Cardiac atrium fibroblast (primary cell): ENCODE measurements around the genes IL5 and C5orf15.

- RAMPAGE, long total RNA: no peak
These were observed 12.7 kb downstream of the IRF1 start for GRCh38 chr5:132477921-132478307.

GRCh38 chr5:132487353-132487611 is 3.3 kb downstream of the IRF1 start:
- RAMPAGE, long total RNA: no peak

GRCh38 chr5:132496698-132497605 is 6.4 kb upstream of the IRF1 start:
- RAMPAGE, long total RNA: no peak

DNA sequence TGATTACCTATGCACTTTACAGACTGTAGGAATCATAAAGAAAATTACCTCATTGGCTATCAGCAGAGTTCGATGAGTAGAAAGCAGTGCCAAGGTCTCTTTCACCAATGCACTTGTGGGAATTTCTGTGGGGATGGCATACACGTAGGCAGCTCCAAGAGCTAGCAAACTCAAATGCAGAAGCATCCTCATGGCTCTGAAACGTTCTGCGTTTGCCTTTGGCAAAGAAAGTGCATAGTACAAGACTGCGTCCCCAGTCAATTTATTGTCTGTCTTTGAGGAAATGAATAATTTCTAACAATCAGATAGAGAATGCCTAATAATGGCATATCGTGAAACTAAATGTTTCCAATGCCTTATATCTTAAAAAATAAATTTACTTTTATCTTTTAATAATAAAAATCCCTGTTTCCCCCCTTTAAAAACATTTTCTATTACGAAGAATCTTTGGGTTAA is at the start of gene IL5:
IL5 (minus strand) TSS at position 236 of the 456 bp plus-strand sequence.
- RAMPAGE, long total RNA: no peak

DNA sequence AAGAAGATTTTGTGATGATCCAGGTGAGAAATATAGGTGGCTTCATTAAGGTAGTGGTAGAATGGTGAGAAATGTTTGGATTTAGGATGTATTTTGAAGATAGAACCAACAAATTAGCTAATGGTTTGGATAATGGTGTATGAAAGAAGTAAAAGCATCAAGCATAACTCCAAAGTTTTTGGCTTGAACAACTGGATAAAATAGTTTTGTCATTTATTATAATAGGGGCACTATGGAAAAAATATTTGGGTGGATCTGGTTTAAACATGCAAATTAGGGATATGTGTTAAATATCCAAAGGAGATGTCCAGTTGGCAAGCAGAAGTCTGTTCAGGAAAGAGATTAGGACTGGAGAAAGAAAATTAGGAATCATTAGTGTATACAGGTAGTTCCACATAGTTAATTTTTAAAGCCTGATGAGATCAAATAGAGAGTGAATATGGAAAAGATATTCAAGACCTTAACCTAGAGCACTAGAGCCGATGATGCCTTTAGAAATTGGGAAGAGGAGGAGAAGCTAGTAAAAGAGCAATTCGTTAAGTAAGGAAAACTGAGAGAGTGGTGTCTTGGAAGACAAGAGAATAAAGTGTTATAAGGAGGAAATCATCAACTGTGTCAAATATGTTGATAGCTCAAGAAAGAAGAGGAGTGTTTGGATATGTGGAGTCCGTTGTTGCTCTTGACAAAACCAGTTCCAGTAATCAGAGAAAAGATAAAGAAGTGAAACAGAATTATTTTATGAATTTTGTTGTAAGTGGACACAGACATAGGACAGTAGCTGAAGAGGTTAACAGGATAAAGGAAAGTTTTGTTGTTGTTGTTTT is 5.8 kb downstream of the RAD50 start:
- RAMPAGE, long total RNA: no peak

DNA sequence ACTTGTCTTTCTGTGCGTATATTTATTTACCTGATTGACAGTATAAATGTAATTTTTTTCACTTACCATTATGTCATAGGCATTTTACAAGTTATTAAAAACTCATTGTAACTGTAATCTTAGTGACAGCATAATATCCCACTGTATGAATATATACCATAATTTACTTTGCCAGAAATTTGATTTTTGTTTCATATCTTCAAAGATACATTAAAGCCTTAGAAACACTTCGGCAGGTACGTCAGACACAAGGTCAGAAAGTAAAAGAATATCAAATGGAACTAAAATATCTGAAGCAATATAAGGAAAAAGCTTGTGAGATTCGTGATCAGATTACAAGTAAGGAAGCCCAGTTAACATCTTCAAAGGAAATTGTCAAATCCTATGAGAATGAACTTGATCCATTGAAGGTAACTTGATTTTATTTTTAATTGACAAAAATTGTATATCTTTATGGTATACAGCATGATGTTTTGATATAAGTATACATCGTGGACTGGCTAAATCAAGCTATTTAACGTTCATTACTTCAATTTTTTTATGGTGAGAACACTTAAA is 23.0 kb downstream of the RAD50 start:
- RAMPAGE, long total RNA: no peak

GRCh38 chr5:132594574-132595237 is 37.9 kb downstream of the RAD50 start:
- RAMPAGE, long total RNA: no peak

DNA sequence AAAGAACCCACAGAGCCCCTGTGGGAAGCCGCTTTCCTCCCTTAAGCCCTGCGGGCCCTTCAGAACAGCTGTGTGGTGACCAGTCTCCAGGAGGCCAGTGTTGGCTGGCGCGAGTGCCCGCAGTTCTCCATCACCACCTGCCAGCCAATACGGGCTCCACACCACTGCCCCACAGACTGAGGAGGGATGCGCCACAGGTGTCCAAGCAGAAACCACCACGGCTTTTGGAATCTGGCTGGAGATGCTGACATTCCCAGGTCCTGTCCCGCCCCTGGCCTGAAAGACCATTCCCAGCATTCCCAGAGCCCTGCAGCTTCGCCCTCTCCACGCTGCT is 12.8 kb downstream of the CCNI2 start:
- RAMPAGE, long total RNA: no peak

- RAMPAGE, long total RNA: no peak
These were observed 640 bp upstream of the SEPTIN8 start for GRCh38 chr5:132777600-132778158.

- RAMPAGE, long total RNA: no peak
These were observed 11.1 kb upstream of the SHROOM1 start for GRCh38 chr5:132841530-132842009.

DNA sequence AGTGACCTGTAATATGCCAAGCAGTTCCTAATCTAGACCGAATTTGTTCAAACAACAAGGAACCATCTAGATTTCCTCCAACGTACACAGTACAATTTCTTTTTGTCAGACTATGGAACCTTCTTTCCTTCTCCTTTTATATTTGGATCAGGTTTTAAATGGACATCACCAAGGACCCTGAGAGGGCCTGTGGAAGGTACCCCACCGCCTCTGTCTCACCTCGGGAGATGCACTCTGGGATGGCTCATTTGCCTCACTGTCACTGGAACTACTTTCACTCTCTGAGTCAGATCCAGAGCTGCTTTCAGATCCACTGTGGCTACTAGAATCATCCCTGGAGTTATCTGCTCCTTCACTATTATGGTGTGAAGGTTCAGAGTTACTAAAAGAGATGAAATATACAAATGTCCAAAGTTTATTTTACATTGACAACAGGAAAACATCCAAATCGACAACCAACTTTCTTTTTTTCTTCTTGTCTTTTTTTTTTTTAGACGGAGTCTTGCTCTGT is 24.6 kb downstream of the LEAP2 start:
- RAMPAGE, long total RNA: no peak

DNA sequence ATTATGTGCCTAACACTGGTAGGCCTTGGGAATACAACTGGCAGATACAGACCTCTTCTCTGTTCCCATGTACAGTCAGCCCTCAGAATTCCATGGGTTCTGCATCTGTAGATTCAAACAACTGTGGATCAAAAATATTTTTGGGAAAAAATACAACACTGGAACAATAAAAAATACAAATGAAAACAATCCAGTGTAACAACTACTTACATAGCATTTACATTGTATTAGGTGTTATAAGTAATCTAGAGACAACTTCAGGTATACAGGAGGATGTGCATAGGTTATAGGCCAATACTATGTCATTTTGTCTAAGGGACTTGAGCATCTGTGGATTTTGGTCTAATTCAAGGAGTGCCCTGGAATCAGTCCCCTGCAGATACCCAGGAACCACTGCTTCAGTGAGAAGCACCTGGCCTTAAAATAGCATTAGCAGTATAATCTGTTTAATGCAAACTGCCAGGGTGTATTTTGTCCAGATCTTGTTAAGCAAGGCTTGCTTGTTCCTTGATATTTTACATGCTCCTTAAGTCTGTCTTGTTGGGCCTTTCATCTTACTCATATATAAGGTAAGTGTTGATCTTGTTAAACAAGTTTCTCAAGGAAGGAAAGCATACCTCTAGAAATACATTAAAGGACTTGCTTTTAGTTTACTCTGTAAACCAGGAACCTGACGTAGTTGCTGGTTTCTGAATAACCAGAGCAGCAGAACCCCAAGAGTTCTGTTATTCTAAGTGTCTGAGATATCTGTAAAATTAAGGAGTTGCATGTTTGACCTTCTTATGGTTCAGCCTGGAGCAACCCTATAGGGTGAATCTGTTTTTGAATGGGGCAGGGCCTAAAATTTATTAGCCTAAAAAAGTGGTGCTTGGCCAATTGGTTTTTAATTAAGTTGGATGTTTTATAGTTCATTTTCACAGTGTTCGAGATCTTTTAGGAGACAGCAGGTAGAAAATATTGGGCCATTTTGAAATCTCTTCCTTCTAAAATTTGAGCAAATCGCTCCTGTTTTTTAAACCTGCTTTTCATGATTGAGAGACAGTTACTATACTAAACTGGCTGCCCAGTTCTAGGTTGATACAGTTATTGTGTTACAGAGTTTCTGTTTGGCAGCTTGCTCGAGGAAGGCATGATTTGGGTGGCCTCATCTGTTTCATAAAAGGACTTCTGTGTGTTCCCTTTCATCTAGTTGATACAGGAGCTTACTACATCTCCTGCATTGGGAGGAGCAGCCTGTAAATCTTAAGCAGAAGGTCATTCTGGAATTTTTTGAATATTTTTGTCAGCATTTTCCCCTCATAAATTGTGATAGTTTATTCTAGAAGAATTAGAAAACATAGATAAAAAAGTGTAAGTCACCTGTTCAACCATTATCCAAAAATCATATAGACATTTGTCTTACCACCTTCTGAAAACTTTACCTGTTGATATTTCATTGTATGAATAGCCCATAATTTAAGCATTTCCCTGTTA is 13.8 kb downstream of the HSPA4 start:
- RAMPAGE, long total RNA: no peak

GRCh38 chr5:133104079-133104552 is 52.3 kb downstream of the HSPA4 start:
- RAMPAGE, long total RNA: no peak

GRCh38 chr5:133240365-133241037 is 188.7 kb downstream of the HSPA4 start:
- RAMPAGE, long total RNA: no peak

- RAMPAGE, long total RNA: no peak
These were observed 109.1 kb downstream of the FSTL4 start for GRCh38 chr5:133503347-133503621.

DNA sequence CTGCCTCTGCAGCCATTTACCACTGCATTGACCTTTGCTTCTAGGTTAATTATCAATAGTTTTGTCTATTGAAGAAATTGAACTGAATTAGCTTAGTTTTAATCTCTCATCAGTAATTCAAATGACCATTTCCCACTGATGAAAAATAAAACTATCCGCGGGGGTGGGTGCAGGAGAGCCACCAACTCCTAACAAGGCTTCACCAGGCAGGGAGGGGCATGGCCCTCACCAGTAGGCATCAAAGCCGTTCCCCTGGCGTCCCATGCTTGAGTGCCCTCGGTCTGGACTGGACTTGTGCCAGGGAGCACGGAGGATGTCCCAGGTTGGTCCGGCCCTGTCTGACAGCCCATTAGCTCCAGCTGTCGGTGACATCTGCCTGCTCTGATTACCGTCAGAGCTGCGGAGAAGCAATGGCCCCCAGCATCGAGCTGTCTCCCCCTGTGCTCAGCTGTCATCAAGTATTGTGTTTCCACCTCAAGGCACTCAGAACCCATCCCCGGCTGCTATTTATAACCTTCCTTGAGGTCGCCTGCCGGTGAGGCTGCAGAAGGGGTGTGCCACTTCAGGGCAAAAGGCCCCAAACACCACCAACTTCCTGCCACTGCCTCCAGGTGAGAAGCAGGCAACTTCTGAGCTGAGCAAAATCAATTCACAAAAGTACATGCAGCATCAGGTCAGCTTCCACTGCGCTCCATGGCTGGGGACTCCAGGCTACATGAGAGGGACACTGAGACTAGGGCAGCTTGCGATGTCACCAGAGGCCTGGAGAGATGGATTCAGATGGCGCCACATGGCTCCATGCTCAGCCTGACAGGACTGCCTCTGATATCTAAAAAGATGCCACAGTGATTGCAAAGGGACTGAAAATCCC is 142.8 kb downstream of the C5orf15 start:
- RAMPAGE, long total RNA: no peak

- RAMPAGE, long total RNA: no peak
These were observed 35.8 kb downstream of the C5orf15 start for GRCh38 chr5:133932369-133933357.

- RAMPAGE, long total RNA: start-site peak on the minus strand at chr5:133968588-133968636, 1,399 and 194 reads in 2 replicates
These were observed at the start of gene C5orf15 for GRCh38 chr5:133968269-133969095. C5orf15 (minus strand) TSS chr5:133968625.

DNA sequence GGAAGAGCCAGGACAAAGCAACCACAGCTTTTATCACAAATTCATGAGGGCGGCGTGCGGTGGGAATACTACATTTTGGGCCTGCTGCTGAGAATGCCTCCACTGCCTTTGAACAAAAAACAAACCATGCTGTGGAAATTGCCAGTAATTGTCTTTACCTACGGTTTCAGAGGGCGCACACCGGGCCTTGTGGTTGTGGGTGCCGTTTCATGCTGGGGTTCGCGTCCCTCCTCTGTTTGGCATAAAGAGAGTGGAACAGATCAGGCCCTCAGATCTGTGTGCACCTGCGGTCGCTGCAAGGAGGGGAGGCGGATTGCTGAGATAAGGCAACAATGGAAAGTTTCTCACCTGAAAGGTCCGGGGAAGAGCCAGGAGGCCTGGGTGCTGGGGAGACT is 27.5 kb upstream of the TCF7 start:
- RAMPAGE, long total RNA: no peak

DNA sequence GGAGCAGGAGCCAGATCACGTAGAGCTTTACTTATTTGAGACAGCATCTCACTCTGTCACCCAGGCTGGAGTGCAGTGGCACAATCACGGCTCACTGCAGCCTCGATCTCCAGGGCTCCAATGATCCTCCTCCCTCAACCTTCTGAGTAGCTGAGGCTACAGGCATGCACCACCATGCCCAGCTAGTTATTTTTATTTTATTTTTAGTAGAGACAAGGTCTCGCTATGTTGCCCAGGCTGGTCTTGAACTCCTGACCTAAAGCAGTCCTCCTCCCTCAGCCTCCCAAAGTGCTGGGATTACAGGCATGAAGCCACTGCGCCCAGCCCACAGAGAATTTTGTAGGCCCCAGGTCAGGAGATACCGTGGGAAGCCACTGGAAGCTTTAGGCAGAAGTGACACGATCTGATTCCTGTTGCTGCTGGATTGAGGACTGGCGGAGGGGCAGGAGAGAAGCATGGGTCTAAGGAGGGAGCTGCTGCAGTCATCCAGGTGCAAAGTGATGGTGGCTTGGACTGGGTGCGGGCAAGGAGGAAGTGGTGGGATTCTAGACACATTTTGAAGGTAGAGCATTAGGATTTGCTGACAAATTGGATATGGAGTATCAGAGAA is 20.6 kb downstream of the TCF7 start:
- RAMPAGE, long total RNA: no peak